Left common carotid artery plus branches (tissue), 1 donor: ENCODE data around the genes DYNLT4 and BTBD19.

DNA sequence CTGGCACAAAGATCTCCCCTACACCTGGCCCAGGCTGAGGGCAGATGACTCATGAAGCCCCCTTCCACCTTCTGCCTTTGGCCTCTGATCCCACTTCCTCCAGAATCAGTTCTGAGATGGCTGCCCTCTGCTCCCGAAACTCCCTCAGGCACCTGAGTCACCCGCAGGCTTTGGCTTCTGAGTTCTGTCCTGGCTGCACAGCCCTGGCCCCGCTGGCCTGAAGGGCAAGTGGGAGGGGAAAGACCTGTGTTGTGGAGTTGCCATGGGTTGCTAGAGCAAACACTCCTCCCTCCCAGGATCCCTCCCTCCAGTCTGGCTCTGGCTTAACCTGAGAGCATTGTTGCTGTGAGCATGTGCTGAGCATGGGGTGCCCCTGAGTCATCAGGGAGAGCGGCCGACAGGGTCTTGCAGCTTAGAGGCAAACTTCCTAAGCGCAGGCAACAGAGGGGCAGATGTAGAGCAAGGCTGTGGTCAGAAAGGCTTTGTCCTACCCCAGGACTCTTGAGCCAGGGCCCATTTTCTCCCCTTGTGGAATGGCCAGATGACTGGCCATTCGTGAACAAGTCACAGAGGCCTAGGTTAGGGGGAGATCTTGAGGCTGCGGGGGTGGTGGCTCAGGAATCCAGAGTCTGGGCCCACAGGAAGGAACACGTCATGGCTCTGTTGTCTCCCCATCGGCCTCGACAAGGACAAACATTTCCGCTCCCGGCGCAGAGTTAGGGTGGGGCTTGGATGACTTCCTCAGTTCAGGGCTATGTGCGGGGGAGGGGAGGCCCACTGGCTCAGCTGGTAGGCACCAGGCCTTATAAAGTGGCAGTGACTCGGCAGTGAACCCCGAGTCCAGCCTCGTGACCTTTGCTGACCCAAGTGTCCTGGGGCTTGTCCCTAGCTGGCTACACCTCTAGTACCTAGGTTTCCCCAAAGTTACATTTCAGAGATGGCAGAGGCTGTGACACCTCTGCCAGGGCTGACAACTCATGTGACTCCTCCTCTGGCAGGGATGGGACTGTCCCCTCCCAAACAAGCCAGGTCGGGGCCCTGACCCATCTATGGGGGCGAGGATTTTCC is at the start of gene DYNLT4:
DYNLT4 (minus strand) TSS at position 179 of the 1,068 bp plus-strand sequence.
- PRO-cap = bidirectional peak, plus-strand start at position 443 of the sequence, minus-strand start at position 113 of the sequence

GRCh38 chr1:44808241-44808943 is at the start of gene BTBD19:
Gene BTBD19 (plus strand): TSS chr1:44808523.
- PRO-cap = no peak

GRCh38 chr1:44820137-44820799 is 11.9 kb downstream of the BTBD19 start:
- PRO-cap = bidirectional peak, plus-strand start at chr1:44820232, minus-strand start at chr1:44819997

- PRO-cap = no peak
These were observed 804 bp downstream of the UROD start for GRCh38 chr1:45012566-45013549.

DNA sequence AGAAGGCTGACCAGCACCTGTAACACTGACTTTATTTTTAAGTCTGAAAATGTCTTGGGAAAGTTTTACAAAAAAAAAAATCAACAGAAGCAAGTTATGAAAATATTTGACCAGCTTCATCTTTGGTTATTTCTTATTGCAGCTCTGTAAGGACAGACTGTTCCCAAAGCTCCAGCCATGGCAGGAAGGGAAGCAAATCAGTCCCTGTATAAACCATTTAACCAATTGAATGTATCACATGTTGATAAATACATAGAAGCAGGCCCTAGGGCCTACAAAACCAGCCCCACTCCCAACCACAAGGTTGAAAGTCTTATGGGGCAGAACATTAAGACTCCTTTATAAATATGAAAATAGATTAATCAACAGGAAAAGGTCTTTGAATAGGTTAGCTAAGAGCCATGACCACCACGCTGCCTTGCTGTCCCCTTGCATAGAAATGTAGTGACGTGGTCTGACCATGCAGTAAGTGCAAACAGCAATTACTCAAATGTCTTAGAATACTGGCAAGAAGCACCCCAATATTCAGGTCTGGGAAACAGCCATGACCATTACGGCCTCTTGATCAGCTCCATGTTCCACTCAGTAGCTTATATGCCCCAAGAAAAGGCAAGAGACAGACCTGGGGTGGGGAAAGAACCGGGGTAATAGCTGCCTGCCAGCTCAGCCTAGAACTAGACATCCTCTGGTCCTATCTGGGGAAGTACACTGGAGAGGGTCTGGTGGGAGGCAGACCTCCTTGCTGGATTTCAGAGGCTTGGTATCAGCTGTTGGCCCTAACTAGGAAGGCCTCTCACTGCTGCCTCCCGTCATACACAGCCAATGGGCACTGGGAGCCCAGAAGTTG is 4.1 kb downstream of the TOE1 start:
- PRO-cap = no peak

DNA sequence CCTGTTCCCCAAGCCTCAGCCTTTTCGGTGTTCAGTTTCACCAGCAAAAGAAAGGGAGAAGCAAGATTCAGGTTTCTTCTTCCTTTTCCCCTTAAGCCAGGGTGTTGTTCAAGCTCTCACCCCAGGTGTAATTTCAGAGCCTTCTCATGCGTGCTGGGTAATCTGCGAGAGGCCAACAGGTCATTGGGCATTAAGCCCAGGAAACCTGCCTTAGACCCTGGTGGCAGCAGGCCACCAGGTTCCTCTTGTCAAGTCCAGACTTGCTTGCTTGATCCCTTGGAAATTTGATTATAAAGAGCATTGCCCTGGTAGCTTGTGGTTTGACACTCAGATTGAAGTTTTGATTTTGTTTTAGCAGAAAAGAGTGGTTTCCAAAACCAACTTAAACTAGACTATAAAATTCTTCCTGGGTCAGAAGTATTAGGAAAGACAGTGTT is 6.8 kb downstream of the AKR1A1 start:
- PRO-cap = no peak

DNA sequence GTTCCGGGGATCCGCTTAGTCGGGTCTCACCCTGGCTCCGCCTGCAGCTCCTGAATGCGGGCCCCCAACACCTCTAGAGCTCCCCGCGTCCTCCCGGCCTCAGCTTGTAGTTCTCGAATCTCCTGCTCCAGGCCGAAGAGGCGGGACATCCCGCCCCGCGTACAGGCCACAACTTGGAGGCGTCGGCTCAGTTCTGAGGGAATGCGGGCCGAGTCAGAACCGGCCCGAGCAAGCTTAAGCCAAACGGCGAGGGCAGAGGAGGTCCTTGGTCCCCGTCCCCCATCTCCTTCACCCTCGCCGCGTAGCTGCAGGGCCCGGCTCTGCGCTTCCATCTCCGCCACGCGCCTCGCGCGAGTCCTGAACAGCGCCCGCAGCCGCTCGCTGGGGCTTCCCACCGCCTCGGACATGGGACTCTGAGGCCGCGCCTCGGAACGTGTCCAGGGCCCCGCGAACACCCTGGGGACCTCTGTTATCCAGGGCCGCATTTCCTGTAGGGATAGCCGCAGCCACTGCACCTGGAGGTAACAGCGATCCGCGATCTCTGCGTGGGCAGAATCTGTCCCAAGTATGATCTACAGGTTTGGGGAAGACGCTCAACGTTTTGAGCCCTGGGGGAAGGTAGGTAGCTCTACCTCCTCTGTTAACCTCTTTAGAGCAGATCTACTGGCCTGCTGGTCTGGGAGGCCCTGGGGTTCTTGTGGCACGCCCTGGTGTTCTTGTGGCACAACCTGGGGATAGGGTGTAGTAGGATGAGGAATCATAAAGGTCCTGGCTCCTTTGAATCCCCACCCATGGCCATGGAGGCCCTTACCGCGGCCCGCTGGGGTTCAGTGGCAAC is 710 bp downstream of the CCDC17 start:
- PRO-cap = no peak

- PRO-cap = no peak
These were observed 8.9 kb downstream of the TMEM69 start for GRCh38 chr1:45696751-45697420.

- PRO-cap = no peak
These were observed 14.0 kb downstream of the TMEM69 start for GRCh38 chr1:45702042-45702404.

DNA sequence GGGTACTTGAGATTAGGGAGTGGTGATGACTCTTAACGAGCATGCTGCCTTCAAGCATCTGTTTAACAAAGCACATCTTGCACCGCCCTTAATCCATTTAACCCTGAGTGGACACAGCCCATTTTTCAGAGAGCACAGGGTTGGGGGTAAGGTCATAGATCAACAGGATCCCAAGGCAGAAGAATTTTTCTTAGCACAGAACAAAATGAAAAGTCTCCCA is 10.6 kb downstream of the IPP start:
- PRO-cap = no peak

- PRO-cap = no peak
These were observed 668 bp downstream of the MAST2 start for GRCh38 chr1:45803923-45804636.

- PRO-cap = no peak
These were observed 153.3 kb downstream of the PIK3R3 start for GRCh38 chr1:45979166-45979479.

- PRO-cap = no peak
These were observed 122.3 kb downstream of the PIK3R3 start for GRCh38 chr1:46009791-46010791.

GRCh38 chr1:46166932-46167865 is 7.7 kb upstream of the TSPAN1 start:
- PRO-cap = no peak

GRCh38 chr1:46349519-46349958 is 8.9 kb downstream of the NSUN4 start:
- PRO-cap = no peak

DNA sequence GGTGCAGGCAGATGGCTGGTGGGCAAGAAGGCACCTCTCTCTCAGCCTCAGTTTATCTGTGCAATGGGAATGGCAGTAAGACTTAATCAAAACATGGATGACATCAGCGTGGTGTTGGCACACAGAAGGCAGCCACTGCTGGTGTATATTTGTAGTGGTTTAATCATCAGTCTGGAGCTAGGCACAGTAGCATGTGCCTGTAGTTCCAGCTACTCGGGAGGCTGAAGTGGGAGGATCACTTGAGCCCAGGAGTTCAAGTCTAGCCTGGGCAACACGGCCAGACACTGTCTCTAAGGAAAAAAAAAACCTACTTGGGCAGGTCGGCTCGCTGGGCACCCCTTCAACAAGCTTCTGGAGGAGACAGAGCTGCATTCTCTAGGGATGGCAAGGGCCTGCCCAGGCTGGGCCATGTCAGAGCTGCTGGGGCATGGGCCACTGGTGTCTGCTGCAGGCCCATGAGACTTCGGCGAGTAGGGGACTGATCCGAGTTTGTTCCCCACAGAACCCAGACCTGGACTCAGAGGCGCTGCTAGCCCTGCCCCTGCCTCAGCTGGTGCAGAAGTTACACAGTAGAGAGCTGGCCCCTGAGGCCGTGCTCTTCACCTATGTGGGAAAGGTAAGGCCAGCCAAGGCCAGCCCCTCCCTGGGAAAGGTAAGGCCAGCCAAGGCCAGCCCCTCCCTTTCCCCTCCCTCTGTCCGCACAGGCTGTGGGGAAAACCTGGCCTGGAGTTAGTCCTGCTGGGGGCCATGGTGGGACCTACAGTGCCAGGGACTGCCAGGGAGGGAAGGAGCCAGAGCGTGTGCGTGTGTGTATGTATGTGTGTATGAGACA is 7.7 kb downstream of the FAAH start:
- PRO-cap = no peak

GRCh38 chr1:46442361-46443316 is 47.0 kb upstream of the DMBX1 start:
- PRO-cap = no peak

DNA sequence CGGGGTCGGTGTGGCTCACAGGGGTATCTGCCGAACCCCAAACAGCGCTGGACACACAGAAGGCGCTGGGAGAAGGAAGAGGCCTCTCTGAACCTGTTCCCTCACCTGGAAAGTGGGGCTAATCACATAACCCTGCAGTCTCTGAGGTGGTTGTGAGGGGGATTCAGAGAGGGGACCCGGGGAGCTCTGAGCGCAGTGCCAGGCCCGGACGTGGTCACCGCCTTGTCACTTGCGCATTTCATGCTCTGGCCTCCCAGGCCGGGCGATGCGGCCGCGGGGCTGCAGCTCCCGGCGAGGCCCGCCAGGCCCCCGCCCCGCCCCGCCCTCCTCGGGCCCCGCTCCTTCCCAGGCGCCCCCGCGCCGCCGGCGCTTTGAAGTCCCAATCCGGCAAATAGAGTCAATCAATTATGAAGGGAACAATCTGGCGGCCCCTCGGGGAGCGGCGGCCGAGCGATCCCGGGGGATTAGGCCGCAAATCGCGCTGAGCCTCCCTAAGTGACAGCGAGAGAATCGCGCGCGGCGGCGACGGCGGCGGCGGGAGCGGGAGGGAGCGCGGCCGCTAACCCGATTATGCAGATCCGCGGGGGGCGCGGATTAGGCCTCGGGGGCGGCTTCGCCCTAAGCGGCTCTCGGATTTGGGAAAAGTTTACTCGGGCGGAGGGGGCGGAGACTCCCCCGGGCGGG is 23.3 kb upstream of the DMBX1 start:
- PRO-cap = no peak

DNA sequence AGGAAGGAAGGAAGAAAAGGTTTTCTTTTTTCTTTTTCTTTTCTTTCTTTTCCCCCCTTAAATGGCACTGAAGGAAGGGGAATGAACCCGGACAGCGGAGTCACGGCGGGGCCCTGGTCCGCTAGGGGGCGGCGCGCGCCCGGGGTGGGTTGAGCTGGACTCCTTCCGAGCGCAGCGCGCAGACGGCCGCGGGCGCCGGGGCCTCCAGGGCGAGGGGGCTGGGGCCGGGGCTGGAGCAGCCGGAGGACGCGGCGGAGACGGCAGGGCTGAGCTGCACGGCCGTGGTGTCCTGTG is 2.5 kb downstream of the TMEM275 start:
- PRO-cap = unidirectional peak, plus-strand start at position 181 of the sequence

- PRO-cap = no peak
These were observed 10.0 kb downstream of the MKNK1 start for GRCh38 chr1:46593998-46594493.